Placental pericyte (primary cell): Measurements from ENCODE around the genes RDH13, SYT5, BRSK1 and SBK3.

DNA sequence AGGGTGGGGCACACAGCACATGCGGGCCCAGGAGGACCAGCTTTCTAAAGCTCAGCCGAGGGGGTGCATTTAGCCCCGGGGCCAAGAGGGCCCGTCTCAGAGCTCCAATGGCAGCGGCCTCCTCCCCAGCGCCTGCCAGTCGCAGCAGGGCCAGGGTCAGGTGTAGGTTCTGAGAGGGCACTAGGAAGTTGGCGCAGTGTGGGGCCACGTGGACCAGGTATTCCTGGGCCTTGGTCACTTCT is 1.3 kb downstream of the LENG9 start:
- CAGE, long polyA plus RNA = no peak

DNA sequence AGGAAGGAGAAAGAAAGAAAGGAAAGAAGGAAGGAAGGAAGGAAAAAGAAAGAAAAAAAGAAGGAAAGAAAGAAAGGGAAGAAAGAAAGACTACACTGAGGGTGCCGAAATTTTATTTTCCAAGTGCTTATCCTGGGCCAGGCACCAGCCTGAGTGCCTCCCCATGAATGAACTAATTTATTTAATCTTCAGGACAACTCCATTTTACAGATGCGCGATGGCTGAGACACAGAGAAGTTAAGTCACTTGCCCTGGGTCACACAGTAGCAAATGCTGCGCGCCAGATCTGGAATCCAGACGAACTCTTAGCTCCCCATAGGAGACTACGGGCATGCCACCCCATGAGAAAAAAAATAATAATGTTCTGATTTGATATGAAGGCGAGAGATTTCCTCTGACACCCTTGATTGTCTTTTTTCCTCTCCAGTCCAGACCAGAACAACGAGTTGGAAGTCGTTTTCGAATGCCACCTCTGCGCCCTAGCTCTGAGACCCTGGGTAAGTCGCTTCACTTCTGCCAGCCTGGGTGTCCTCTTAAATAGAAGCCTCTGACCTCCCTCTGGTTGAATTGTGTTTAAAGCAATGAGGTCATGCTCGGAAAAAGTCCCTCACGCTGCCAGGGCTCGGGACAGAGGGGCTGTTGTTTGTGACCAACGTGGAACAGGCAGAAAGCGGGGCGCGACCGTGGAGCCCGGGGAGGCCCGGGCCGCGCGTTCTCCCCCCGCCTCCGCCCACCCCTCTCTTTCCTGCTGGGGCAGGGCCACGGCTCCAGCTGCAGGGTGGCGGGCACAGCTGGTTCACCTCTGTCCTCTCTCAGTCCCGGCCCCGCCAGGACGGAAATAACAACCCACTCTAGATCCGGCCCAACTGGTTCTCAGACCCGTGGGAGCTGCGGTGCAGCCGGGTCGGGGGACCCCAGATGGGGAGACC is 2.3 kb downstream of the CDC42EP5 start:
- CAGE, long polyA plus RNA = no peak

GRCh38 chr19:54969934-54970415 is 3.8 kb downstream of the NLRP2 start:
- CAGE, long polyA plus RNA = no peak

DNA sequence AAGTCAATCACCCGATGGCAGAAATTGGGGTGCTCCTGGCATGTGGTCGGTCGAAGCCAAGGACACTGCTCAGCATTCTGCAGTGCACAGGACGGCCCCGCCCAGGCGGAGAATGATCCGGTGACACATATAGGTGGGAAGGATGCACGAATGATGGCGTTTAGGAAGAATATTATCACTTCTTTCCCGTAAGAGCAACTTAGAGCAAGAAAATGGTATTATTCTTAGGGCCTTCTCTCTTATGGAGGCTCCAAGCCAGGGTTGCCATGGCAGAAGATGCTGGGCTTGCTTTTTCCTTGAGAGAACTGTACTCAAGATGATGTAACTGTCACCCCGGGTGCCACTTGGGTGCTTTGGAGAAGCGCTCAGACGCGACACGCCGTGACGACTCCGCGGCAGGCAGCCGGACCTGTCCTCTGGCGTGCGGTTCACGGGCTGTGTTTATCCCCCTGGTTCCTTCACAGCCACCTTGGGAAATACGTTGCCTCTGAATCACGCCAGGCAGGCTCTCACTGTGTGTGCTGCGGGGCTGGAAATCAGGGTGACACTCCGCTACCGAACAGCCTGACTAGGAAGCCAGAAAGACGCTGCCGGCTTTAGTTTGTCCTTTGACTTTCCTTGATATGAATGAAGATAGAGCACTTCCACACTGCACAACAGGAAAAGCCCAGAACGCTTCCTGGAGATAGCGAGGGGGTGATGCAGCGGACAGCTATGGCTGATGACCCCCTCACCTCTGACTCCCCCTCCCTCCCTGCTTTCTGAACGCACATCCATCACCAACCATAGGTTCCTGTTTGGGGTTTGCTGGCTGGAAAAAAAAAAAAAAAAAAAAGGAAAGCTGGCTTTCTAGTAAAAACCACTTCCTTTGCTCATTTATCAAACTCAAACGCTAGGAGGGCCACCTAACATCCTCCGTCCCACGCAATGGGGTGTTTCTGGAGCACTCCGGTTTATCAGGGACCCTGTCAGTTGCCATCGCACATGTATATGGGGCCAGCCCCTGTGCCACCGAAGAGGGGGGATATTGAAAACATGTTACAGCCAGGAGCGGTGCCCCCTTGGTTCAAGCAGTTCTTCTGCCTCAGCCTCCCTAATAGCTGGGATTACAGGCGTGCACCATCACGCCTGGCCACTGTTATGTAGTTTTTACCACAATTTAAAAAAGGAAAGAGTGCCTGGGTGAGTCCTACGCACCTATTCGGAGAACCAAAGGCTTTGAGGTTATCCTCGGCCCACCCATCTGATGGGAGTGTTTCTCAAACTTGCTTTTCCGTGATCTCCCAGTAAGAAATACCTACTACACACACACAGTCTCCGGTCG is 3.7 kb upstream of the GP6 start:
- CAGE, long polyA plus RNA = no peak

DNA sequence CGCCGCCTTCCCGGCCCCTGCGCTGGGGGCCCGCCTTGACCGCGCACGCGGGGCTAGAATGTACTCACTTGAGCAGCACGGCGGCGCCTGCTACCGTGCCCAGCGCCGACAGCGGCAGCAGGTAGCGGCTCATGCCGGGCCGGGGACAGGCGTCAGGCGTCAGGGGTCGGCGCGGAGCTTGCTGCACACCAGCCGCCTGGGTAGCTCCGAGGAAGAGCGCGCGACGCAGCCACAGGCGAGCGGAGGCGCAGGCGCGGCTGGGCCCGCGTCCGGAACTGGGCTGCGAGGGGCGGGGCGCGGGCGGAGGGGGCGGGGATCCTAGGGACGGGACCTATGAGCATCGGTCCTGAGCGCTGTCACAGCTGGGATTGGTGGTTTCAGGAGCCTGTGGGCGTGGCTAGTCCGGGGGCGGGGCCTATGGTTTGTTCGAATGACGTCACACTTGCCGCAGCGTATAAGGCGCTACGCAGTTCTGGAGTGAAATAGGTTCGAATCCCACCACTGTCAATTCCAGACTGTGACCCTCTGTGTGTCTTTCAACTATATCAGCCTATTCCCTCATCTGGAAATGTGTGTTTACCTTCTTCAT is at the start of gene RDH13:
Gene RDH13, minus strand, starts transcription at position 249 of the 589 bp plus-strand sequence.
- CAGE, long polyA plus RNA = no peak

DNA sequence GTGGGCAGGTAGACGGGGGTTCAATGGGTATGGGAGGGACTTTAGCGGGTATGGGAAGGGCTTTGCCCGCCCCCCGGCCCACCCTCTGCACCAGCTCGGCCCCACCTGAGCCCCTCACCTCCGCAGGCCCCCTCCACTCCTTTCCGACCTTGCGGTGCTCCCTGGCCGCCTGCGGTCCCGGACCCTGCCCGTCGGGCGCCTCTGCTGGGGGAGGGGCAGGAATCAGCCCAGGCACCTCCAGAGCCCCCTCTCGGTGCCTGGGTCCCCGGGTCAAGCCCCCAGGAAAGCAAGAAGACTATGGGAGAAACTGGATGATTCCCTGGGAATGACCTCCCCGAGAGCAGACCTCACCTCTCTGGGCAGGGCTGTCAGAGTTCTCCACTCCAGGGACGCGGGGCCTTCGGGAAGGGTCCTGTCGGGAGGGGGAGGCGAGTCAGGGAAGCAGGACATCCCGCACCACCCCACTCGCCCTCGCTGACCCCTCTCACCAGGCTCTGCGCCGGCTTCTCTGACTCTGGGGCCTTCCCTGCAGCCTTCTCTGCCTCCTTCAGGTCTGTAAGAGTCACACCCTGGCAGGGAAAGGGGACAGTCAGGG is 17.1 kb downstream of the EPS8L1 start:
- CAGE, long polyA plus RNA = no peak

DNA sequence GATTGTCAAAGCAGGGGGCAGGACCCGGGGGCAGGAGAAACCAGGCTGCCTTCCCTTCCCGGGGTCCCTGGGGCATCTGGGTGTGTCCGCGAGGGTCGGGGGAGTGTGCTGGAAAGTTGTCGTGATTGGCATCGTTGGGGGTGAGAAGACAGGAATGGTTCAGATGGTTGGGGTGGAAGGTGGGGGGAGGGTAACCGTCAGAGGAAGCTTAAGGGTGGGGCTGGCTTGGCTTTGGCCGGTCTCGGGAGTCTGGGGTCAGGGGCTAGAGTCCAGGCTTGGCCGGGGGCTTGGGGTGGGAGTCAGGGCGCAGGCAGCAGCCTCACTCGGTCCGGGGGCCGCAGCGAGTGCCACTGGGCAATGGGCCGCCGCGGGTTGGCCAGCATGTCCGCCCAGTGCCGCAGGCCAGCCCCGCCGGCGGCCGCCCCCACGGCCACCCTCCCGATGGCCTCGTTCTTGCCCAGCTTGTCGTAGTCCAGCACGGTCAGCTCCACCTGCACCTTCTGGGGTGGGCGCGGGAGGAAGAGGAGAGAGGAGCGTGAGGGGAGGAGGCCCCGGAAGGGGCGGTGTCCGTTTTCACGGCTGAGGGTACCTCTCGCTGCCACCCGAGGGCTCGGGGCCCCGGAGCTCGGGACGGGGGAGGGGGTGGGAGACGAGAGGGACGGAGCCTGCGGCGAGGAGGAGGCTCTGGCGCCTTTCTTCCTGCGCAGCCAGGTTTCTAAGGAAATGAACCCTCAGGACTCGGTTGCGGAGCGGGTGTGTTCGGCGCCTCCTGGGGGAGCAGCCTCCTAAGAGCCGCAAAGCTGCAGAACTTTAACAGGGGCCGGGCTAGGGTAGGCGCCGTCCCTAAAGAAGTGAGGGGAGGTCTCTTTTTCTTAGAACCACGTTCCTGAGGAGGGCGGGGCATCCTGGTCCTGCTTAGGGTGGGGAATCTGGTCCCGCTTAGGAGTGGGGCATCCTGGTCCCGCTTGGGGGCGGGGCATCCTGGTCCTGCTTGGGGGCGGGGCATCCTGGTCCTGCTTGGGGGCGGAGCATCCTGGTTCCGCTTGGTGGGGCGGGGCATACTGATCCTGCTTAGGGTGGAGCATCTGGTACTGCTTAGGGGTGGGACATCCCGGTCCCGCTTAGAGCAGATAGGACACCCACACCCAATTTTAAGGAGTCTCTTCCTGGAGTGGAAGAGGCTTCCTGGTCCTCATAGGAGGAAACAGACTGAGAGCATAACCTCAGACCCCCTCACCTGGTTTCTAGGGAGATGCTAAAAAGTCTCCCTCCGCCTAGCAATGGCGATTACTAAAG is 6.5 kb downstream of the SYT5 start:
- CAGE, long polyA plus RNA = no peak

DNA sequence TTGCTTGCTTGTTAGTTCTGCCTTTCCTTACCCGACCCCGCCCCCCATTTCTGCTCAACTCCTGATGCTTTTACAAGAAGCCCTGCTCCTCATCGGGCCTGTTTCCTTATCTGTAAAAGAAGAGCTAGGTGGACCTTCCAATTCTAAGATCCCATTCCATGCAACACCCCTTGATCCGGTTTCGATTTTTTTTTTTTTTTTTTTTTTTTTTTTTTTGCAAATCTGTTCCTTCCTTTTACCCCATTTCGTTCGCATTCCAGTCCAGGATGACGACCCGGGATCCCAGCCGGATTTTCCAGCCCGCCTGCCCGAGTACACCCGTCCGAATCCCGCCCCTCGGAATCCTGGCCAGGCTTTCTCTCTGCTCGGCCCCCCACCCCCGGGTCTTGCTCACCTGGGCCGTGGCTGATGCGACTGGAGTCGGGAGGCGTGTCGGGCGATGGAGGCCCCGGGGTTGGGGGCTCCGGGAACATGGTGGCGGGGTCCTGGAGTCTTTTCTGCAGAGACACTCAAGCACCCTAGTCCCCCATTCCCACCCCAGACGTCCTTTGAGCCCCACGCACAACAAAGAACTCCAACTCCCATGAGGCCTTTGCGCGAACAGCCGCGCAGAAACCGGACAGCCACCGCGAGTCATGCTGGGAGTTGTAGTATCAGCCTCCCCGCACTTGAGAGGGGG is 1.4 kb downstream of the SYT5 start:
- CAGE, long polyA plus RNA = no peak

DNA sequence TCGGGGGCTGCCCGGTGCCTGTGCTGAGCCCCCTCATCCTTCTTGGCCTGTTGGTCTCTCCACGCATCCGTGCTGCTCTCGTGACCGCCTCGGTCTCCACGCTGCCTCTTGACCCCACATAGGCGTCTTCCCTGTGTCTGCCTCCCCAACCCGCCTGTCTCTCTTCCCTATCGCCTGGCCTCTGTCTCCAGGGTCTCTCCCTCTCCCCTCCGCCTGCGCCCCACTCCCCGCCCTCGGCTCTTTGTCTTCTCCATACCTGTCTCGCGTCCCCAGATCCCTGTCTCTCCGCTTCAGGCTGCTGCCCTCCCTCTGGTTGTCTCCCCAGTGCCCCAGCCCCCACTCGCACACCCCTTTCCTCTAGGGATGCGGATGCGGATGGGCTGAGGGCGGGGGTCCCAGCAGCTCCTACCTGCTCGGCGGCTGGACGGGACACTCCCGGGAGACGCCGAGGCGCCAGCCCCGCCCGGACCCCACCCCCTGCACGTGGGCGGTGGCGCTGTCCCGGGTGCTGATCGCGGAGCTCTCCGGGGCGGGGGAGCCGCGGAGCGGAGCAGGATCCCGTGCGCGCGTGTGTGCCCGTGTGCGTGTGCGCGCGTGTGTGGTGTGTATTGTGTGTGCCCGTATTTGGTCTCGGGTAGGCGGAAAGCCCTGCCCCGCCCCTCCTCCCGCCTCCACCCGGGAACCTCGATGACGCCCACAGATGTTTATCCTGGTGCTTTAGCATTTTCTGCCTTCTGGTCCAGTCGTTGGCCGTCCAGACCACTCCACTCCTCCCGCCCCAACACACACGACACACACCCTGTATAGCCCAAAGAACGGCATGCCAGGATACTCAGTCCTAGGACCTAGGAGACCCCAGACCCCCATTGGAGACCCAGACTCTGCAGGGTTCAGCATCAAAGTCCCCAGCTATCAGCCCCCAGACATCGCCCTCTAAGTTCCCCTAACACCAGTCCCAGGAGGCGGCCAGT is at the start of gene SYT5:
Gene SYT5, minus strand, starts transcription at position 582 of the 971 bp plus-strand sequence.
- CAGE, long polyA plus RNA = no peak

DNA sequence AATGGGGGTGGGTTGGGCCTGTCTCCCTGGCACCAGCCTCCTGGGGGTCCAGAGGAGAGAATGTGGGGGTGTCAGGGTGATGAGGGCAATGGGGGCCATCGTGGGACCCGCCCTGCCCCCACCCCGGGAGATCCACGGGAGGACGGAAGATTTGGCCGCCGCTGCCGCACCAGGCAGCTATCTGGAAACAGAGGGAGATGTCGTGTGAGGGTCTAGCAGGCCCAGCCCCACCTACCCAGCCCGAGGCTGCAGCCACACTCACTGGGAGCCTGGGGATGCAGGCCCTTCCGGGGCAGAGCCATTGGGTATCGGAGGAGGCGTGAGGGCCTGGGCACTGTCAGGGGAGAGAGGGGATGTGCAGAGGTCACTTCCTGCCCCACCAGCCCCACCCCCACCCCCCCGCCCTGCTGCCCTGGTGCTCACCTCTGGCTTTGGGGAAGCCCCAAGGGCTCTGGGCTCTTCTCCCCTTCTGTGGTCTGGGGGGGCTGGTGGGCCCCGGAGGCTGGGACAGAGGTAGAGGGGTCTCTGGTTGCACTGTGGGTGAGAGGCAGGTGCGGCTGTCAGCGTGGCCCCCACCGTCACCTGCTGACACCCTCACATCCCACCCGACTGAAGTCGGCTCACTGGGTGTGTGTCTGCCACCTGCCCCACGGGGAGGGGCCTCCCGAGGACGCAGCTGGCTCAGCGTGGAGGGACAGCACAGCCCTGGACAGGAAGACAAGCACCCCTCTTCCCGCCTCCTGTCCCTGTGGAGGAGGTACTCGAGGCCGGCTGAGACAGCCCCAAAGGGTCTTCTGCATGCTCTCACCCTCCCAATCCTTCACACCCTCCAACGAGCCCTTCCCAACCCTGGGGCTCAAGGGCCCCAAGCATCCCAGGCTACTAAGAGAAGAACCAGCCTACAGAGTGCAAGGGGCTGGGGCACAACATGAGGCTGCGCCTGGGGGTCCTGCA is 2.1 kb upstream of the TMEM86B start:
- CAGE, long polyA plus RNA = no peak

- CAGE, long polyA plus RNA = no peak
Observed at GRCh38 chr19:55256804-55257079, 2.1 kb downstream of the PPP6R1 start.

DNA sequence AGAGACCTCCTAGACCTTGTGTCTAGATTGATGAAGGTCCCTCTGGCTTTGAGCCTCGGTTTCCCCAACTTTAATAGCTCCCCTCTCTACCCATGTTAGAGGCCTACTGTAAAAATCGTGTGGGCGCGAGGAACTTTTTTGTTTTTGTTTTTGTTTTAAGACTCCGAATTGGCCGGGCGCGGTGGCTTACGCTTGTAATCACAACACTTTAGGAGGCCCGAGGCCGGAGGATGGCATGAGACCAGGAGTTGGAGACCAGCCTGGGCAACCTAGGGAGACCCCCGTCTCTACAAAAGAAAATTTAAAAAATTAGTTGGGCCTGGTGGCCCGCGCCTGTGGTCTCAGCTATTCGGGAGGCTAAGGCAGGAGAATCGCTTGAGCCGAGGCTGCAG is 736 bp upstream of the PPP6R1 start:
- CAGE, long polyA plus RNA = no peak

DNA sequence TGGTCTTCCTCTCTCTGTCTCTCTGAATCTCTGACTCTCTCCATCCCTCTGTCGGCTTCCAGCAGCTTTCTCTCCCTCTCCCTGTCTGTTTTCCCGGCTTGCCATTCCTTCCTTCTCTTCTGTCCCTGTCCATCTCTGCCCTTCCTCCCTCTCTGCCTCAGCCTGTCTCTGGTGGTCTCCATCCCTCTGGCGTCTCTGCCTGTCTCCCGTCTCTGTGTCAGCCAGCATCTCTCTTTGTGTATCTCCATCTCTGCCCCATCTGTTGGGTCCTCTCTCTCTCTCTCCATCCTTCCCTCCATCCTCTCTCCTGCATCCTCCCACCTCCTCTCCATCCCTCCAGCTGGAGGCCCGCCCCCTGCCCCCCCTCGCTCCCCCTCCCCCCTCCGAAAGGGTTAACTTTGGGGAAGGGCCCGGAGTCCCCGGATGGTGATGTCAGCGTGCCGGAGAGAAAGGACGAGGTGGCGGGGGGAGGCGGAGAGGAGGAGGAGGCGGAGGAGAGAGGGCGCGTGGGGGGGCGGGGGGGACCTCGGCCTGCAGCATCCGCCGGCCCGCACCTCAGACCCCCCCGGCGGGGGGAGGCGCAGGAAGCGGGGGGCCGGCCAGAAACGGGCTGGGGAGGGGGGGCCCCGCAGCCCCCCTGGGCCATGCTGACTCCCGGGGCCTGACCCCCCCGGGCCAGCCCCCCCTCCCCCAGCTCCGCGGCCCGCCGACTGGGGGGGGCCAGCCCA is at the start of gene BRSK1:
Gene BRSK1, plus strand, starts transcription at position 422 of the 728 bp plus-strand sequence.
- CAGE, long polyA plus RNA = no peak

DNA sequence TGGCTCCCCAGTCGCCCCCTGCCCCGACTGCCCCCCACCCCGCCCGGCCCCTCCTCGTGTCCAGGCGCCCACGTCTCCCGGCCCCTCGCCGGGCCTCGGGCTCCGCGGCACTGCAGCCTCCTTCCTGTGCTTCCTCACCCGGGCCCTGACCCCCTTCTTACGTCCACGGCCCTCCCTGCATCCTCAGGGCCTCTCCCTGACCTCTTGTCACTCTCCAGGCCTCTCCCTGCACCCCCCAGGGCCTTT is 266 bp downstream of the KMT5C start:
- CAGE, long polyA plus RNA = no peak

- CAGE, long polyA plus RNA = no peak
Observed at GRCh38 chr19:55503184-55503540, 14.9 kb downstream of the SSC5D start.

DNA sequence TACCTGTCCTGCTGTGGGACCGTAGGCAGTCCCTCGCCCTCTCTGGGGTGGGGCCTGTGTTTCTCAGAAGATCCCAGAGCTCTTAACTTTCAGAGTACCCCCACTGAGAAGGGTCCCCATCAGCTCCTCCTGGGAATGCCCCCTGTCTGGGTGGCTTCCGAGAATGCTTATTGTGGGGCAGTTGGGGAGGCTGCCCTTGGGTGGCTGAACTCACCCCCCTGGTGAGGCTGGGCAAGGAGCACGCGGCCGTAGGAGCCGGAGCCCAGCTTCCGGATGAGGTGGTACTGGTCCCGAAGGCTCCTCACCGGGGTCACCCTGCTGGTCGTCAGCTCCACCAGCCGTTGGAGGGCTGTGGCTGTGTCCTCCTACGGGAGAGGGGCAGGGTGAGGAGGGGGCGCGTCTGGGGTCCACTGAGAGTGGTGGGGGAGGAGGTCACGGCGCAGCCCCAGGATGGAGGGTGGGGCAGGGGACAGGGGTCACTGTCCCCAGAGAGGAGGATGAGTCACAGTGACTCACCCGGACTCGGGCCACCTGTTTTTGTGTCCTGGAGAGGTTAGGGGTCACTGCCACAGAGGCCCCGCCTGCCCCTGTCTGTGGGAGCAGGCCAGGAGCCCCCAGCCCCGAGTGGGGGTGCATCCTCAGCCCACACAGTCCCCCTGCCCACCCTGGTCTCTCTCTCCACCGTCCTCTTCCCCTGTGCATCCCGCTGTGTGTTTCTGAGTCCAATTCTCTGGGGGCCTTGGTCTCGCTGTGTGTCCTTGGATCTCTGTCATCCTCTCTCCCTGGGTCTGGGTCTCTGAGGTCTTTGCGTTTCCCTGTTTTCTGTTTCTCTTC is 541 bp downstream of the SBK3 start:
- CAGE, long polyA plus RNA = no peak

DNA sequence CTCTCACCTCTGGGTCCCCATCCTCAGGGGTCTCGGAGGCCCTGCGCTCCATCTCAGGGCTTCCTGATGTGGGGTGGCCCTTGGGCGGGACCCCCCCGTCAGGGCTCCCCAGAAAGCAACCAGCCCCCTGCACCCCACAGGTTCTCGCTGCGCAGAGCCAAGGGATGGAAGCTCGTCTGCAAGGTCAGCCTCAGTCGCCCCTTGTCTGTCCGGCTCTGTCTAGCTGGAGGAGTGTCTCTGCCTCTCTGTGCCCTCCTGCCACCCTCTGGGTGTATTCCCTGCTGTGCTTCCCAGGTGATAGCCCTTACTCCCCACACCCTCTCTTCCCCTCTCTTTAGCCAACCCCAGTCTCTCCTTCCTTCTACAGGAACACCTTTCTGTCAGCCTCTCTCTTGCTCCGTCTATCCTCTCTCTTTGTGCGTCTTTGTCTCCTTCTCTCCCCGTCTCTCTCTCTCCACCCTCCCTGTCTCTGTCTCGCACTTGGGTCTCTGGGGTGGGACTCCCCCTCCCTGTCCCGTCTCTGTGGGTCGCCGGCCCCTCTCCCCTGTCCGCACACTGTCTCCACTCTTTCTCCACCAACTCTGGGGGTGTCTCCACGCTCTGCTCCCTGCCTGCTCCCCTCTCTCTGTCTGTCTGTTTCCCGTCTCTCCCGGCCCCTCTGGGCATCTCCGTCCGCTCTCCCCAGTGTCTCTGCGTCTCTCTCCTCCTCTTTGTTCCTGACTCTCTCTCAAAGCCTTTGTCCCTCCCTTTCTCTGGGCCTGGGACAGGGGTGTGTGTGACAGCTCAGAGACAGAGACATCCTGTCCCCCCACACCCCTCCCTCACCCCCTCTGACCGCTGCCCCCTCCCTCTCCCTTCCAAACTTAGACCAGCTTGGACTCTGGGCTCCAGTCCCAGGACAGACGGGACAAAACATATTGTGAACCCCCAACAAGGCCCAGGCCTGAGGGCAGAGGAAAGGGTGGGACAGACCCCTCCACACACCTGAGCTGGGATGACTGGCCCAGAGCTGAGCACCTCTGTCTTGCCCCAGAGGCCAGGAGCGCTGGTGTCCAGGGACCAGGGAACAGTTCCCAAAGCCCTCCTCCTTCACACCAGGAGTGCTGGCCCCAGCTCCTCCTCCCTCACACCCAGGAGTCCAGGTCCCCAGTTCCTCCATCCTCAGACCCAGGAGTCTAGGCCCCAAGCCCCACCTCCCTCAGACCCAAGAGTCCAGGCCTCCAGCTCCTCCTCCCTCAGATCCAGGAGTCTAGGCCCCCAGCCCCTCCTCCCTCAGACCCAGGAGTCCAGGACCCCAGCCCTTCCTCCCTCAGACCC is at the start of gene SBK3:
Gene SBK3, minus strand, starts transcription at position 52 of the 1,317 bp plus-strand sequence.
- CAGE, long polyA plus RNA = no peak

GRCh38 chr19:55577490-55578159 is 3.0 kb downstream of the ZNF579 start:
- CAGE, long polyA plus RNA = no peak

DNA sequence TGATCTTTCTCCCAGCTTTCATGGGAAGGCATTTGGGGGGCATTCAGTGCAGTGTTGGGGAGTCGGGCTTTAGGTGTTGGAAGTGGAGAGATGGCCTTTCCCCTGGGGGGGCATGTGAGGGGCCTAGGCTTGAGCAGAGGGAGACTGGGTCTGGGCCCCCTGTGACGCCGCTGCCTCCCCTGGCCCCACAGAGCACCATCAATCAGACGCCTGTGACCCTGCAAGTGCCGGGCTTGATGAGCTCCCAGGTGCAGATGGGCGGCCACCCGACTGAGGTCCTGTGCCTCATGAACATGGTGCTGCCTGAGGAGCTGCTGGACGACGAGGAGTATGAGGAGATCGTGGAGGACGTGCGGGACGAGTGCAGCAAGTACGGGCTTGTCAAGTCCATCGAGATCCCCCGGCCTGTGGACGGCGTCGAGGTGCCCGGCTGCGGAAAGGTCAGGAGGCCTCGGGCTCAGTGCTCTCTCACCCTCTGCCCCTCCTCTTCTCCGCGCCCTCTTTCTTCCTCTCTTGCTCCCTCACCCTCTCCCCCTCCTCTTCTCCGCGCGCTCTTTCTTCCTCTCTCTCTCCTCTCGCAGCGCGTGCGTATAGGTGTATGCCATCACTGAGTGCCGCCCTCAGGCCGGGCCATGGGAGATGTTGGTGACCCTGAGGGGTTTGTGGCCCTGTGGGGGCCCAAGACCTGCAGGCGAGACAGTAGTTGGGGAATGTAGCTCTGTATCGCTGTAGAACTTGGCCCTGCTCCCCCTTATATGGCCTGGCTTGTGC is 5.6 kb upstream of the EPN1 start:
- CAGE, long polyA plus RNA = no peak

GRCh38 chr19:55702266-55702681 is 27.2 kb downstream of the EPN1 start:
- CAGE, long polyA plus RNA = no peak